Neural cell (in vitro differentiated cells): Measurements from ENCODE around the genes UROD, TESK2, MAST2 and UQCRH.

GRCh38 chr1:45011801-45012565 is at the start of gene UROD:
TSS of gene UROD (plus strand) at chr1:45012254.
- RAMPAGE, long total RNA: start-site peak on the plus strand at chr1:45012139-45012258, 850 and 924 reads in 2 replicates

DNA sequence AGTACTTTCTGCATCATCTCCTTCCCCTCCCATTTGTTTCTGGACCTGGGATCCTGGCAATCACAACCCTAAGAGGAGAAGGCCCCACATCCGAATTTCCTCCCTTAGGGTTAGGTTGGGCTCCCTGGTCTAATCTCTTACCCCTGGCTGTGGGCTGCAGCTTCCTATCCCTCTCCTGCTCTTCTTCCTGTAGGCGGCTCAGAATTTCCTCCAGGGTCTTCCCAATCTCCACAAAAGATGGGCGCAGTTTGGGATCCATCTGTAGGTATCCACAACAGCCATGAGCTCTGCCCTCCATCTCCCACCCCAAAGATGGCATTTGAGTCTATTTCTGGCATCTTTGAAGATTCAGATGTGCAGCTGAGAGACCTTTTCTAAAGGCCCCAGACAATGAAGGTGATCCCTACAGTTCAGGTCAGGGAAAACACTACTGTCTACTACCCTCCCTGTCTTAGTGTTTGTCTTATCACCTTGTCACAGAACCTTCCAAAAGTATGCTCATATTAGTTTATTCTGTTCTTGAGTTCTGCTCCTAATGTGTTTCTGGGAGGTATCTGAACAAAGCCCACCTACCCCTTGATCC is 5.9 kb downstream of the TOE1 start:
- RAMPAGE, long total RNA: no peak

GRCh38 chr1:45393815-45394423 is 53.9 kb downstream of the TOE1 start:
- RAMPAGE, long total RNA: no peak

GRCh38 chr1:45490616-45491725 is at the start of gene TESK2:
TSS of gene TESK2 (minus strand) at chr1:45491163.
- RAMPAGE, long total RNA: no peak

DNA sequence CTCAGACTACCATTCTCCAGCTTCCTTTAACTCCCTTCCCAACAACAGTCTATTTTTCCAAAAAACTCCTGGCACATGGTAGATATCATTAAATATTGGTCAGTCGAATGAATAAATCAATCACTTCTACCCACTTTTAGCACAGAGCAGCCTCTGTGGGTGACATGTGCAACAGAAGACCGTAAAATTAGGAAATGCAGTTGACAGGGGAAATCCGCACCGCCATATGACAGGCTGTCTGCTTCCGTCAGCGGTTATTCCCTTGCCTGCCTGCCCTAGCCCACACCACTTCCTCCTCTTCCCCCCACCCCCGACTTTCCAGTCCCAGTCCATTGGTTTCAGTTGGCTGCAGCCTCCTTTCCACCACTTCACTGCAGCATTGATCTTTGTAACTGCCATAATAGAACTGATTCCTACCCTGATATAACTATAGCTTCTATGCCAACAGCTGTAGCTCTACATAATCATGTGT is 6.8 kb upstream of the AKR1A1 start:
- RAMPAGE, long total RNA: no peak

DNA sequence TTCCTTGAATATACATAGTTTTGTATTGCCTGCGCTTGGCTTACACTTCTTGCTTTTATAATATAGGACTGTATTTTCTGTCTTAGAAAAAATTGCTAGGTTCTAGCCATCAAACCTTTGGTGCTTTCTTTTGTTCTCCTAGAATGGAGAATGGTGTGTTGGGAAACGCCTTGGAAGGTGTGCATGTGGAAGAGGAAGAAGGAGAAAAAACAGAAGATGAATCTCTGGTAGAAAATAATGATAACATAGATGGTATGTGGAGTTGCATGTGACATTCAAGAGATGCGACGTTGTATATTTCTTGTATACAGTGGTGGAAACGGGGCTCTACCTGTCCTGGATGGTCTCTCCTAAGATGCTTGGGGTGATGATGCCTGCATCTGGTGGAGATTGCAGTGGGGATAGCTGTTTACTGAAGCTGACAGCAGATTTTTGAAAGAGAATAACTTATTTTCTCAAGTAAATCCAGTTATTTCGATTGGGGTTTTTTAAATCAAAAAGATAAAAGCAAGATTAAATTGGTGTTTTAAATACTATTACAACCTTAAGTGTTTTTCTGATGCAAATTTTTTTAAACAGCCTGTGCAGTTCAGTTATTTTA is 17.4 kb downstream of the CCDC17 start:
- RAMPAGE, long total RNA: no peak

- RAMPAGE, long total RNA: no peak
These were observed 16.6 kb downstream of the CCDC17 start for GRCh38 chr1:45606941-45607922.

DNA sequence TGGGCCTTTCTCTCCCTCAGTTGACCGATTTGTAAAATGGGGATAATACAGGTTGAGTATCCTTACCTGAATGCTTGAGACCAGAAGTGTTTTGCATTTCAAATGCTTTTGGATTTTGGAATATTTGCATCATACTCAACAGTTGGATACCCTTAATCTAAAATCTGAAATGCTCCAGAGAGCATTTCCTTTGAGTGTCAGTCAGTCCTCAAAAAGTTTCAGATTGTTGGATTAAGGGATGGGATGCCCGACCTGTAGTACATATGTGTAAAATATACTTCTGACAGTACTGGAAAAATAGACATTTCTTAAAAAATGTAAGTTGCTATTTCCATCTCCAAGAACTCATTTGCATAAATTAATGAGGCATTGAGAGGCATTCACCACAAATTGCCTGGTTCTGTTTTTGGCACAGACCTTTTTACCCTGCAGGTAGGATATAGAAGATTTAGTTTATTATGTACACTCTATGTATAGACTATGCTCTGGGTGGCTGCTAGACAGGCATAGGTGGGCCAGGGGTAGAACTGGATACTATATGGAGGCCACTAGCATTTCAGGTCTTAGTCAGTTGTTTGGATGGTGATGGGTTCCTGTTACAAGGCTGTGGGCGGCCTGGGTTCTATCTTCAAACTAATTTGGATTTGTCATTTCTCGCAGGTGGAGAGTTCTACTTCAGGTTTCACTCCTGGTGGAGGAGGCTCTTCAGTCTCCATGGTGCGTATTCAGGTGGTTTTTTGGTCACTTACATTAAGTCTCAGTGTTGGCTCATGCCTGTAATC is 8.0 kb downstream of the CCDC17 start:
- RAMPAGE, long total RNA: no peak

- RAMPAGE, long total RNA: no peak
These were observed 14.0 kb downstream of the TMEM69 start for GRCh38 chr1:45702042-45702404.

DNA sequence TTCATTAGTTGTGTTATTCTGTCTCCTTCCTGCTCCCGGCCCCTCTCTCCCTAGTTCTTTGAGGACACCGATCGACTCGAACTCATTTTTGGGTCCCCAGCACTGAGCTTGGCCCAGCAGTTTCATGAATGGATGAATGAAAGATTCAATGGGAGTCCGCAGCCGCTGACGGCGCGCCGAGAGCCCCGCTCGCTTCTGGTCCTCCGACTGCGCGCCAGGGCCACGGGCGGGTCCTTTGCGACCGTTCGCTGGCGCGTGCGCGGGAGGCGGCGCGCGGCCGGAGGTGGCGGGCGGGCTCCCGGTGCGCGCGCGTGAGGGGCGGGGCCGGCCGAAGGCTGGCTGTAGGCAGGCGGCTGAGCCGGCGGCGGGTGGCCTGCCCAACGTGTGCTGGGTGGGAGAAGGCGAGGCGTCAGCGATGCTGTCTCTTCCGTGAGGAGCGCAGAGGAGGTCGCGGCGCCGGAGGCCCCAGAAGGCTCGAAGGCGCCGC is at the start of gene MAST2:
MAST2 (plus strand) TSS at position 342 of the 487 bp plus-strand sequence.
- RAMPAGE, long total RNA: no peak

DNA sequence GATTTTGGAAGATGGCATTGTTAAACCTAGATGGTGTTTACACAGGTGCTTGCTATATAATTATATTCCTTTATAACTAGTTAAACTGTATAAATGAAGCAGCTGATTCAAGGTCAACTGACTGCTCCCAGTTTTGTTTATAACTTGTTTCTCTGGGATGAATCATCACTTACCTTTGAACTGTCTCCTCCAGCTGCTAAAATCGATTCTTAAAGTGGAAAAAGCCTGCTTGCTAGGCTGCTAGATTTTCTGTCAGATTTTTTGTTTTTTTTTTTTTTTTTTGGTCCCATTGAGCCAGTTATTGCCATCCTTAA is 153.3 kb downstream of the PIK3R3 start:
- RAMPAGE, long total RNA: no peak

GRCh38 chr1:46006072-46006659 is 126.3 kb downstream of the PIK3R3 start:
- RAMPAGE, long total RNA: no peak

- RAMPAGE, long total RNA: no peak
These were observed 38.8 kb downstream of the PIK3R3 start for GRCh38 chr1:46093678-46093923.

GRCh38 chr1:46166932-46167865 is 7.7 kb upstream of the TSPAN1 start:
- RAMPAGE, long total RNA: no peak

DNA sequence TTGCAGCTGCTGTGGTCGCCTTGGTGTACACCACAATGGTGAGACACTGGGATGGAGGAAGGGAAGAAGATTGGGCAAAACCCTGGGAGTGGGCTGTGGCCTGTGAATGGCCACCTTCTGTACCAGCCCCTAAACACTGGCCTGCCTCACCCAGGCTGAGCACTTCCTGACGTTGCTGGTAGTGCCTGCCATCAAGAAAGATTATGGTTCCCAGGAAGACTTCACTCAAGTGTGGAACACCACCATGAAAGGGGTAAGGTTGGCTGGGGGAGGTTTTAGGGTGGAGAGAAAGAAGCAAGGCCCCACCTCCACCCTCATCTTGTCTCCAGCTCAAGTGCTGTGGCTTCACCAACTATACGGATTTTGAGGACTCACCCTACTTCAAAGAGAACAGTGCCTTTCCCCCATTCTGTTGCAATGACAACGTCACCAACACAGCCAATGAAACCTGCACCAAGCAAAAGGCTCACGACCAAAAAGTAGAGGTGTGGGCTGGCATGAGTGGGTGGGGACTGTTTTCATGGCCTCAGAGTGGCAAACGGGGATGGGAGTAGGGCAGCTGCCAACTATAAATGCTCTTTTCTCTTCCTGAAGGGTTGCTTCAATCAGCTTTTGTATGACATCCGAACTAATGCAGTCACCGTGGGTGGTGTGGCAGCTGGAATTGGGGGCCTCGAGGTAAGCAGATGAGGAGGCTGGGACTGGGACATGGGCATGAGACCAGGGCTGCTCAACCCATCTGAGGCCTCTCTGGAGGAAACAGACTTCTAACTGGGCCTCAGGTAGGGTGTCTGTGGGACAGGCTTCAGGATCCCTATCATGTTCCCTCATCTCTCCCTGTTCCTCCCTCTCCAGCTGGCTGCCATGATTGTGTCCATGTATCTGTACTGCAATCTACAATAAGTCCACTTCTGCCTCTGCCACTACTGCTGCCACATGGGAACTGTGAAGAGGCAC is 8.6 kb upstream of the P3R3URF start:
- RAMPAGE, long total RNA: no peak

GRCh38 chr1:46203526-46204087 is 473 bp downstream of the LURAP1 start:
- RAMPAGE, long total RNA: no peak

GRCh38 chr1:46300352-46301203 is 2.8 kb downstream of the LRRC41 start:
- RAMPAGE, long total RNA: no peak

- RAMPAGE, long total RNA: start-site peak on the plus strand at chr1:46303648-46303730, 10,184 and 4,867 reads in 2 replicates
These were observed at the start of gene UQCRH for GRCh38 chr1:46303450-46304339. TSS of gene UQCRH (plus strand) at chr1:46303698.

DNA sequence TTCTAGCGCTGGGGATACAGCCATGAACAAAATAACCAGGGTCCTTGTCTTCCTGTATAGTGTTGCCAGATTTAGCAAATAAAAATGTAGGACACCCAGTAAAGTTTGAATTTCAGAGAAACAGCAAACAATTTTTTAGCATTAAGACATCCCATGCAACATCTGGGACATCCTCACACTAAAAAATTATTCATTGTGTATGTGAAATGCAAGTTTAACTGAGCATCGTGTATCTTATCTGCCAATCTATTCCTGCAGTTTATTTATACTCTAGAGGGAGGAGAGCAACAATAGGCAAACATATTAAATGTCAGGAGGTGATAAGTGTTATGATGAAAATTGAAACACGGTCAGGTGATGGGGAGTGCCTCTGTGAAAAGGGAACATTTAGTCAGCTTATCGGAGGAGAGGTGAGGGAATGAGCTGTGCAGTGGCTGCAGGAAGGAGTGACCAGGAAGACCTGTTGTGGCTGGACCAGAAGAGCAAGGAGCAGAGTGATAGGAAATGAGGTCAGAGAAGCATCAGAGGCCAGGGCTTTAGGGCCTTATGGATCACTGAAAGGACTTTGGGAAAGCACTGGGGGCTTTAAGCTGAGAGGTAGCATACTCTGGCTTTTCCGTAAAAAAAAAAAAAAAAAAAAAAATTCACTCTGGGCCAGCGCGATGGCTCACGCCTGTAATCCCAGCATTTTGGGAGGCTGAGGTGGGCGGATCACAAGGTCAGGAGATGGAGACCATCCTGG is 815 bp upstream of the EFCAB14 start:
- RAMPAGE, long total RNA: no peak

GRCh38 chr1:46749780-46750717 is 31.1 kb upstream of the EFCAB14 start:
- RAMPAGE, long total RNA: no peak